Skin of body (tissue), 2 donors: ENCODE results near the genes REP15 and IPO8.

- RAMPAGE, long total RNA, result no peak
Measured at GRCh38 chr12:26878544-26879293, 45.7 kb upstream of the ITPR2 start.

GRCh38 chr12:27272080-27273379, 28.4 kb downstream of the STK38L start:
- RAMPAGE, long total RNA, result no peak

GRCh38 chr12:27276824-27277600, 32.9 kb downstream of the STK38L start:
- RAMPAGE, long total RNA, result no peak

GRCh38 chr12:27285327-27285907, 41.3 kb downstream of the STK38L start:
- RAMPAGE, long total RNA, result no peak

- RAMPAGE, long total RNA, result no peak
Measured at GRCh38 chr12:27344238-27344815, 11.7 kb downstream of the BMAL2 start.

- RAMPAGE, long total RNA, result no peak
Measured at GRCh38 chr12:27523102-27523902, 704 bp upstream of the PPFIBP1 start.

DNA sequence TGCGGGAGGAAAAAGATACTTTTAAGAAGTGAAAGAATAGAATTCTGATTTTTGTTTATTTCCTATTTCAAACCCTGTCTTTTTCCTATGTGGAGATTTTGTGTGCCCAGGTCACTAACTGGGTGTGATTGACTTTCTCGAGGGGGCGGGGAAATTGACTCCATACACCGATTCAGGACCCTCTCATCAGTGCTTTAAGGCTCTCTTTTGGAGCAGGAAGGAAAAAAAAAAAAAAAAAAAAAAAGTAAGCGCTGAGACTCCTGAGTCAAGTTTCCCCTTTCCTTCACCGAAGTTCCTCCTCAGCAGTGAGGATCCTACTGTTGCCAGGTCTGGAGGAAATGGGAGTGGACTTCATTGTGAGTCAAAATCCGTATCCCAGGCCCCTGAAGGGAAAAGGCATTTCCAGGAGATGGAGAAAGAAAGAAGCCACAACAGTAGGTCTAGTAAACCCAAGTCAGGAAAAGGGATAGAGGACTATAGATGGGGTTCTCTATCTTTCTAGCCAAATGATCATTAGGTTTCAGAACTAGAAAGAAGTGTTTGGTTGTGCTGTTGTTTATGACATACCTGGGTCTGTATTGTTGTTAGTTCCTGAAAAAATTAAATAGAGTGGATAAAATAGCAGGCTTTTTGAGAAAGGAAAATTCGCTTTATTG, 1.4 kb downstream of the PPFIBP1 start:
- RAMPAGE, long total RNA, result no peak

DNA sequence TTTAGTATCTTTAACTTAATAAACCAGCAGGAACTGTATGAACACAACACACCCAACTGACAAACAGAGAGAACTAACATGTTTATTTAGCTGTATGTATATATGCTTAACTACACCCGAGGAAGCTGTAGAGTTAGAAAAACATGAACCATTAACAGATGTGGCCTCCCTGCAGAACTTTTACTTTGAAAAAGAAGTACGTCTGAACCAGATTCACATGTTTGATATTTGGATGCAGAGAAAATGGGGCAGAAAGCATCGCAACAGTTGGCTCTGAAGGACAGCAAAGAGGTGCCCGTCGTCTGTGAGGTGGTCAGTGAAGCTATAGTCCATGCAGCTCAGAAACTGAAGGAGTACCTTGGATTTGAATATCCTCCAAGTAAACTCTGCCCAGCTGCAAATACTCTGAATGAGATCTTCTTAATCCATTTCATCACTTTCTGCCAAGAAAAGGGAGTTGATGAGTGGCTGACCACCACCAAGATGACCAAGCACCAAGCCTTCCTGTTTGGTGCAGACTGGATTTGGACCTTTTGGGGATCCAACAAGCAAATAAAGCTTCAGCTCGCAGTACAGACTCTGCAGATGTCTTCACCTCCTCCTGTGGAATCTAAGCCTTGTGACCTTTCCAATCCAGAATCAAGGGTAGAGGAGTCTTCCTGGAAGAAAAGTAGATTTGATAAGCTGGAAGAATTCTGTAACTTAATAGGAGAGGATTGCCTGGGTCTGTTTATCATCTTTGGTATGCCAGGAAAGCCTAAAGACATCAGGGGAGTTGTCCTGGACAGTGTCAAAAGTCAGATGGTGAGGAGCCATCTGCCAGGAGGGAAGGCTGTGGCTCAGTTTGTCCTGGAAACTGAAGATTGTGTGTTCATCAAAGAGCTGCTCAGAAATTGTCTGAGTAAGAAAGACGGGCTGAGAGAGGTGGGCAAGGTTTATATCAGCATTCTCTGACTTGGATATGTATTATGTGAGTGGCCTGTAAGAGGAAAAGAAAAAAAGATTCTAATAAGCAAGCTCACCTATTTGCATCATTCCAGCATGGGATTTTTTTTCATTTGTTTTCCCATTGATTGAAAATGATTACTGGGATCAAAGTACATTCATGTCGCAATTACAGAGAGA, at the start of gene REP15:
Gene REP15, plus strand, starts transcription at position 128 of the 1,125 bp plus-strand sequence.
- RAMPAGE, long total RNA, result no peak

DNA sequence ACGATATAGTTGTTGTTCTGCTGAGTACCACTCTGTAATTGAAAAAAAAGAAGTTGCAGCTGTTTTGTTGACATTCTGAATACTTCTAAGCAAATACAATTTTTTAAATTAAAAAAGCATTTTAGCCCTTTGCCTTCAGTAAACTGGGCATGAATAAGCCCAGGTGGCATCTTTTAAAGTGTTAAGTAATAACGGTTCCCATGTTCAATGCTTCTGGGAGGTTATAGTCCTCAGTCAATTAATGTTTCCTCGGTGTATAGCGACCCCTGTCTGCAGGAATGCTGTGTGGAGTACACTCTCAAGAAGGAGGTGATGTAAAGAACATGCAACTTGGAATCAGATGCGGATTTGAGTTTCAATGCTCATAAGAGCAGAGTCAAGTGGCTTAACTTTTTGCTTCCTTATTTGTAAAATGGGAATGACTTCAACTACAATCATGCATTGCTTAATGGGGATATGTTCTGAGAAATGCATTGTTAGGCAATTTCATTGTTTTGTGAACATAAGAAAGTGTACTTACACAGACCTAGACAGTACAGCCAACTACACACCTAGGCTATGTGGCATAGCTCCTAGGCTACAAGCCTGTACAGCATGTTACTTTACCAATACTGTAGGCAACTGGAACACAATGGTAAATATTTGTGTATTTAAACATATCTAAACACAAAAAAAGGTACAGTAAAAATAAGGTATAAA, 6.9 kb upstream of the MRPS35 start:
- RAMPAGE, long total RNA, result no peak

- RAMPAGE, long total RNA, result no peak
Measured at GRCh38 chr12:27779190-27779687, 794 bp upstream of the KLHL42 start.

- RAMPAGE, long total RNA, result no peak
Measured at GRCh38 chr12:27779688-27780074, 352 bp upstream of the KLHL42 start.

- RAMPAGE, long total RNA, result no peak
Measured at GRCh38 chr12:28202636-28203233, 12.5 kb downstream of the CCDC91 start.

DNA sequence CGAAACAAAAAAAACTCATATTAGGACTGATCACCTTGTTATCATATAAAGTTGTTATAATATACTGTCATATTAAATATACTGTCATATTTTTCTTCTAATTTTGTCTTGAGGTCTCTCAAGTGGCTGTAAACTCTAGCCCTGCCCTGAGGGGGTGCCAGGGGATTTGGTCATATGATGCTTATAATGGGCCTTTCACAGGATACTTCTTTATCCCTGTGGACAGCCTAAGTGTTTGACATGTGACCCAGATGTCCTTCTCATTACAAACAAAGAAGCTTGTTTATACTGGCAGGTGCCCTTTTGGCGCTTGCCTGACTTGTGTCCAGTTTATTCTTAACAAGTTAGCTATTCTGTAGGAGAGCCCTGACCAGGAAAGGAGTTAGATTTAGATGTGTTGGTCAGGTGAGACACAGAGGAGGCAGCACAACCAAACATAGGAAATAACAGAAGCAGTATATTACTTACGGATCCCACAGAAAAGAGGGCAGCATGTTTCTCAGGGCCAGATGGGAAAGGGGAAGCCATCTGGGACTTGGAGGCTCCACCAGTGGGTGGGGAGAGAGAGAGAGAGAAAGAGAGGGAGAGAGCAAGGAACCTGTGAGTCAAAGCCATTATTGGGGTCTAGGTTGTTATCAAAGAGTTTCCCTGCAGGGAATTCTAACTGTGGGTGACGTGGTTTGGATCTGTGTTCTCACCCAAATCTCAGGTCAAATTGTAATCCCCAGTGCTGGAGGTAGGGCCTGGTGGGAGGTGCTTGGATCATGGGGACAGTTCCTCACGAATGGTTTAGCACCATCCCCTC, 52.0 kb downstream of the CCDC91 start:
- RAMPAGE, long total RNA, result no peak

- RAMPAGE, long total RNA, result no peak
Measured at GRCh38 chr12:29153040-29153842, 4.2 kb downstream of the FAR2 start.

DNA sequence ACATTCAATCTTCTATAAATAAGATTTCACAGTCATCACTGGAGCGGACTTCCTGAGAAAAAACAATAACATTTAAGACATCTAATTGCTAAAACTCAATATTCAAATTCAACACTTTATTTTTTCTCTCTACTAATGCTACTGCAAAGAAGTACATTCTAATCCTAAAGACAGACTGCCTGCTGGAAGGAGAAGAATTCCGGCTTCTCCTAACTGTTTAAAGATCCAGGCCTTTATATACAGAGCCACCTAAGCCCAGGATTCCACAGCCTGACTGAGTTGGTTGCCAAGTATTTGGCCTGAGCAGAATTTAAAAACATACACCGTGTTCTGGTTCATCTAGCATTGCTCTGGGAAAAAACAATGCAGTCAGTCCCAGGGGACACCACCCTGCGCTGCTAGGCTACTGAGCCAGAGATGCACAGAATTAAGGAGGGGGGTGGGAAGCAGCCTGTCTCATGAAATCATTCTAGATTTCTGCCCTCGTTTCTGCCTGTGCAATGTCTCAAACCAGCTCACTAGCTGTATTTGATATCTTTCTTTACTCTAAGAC, 57.9 kb downstream of the TMTC1 start:
- RAMPAGE, long total RNA, result no peak

GRCh38 chr12:30692443-30693228, 3.0 kb downstream of the IPO8 start:
- RAMPAGE, long total RNA, result no peak

GRCh38 chr12:30695247-30696333, at the start of gene IPO8:
TSS of gene IPO8 (minus strand) at chr12:30695869.
- RAMPAGE, long total RNA, result no peak

- RAMPAGE, long total RNA, result no peak
Measured at GRCh38 chr12:31083759-31084135, 10.1 kb downstream of the DDX11 start.

DNA sequence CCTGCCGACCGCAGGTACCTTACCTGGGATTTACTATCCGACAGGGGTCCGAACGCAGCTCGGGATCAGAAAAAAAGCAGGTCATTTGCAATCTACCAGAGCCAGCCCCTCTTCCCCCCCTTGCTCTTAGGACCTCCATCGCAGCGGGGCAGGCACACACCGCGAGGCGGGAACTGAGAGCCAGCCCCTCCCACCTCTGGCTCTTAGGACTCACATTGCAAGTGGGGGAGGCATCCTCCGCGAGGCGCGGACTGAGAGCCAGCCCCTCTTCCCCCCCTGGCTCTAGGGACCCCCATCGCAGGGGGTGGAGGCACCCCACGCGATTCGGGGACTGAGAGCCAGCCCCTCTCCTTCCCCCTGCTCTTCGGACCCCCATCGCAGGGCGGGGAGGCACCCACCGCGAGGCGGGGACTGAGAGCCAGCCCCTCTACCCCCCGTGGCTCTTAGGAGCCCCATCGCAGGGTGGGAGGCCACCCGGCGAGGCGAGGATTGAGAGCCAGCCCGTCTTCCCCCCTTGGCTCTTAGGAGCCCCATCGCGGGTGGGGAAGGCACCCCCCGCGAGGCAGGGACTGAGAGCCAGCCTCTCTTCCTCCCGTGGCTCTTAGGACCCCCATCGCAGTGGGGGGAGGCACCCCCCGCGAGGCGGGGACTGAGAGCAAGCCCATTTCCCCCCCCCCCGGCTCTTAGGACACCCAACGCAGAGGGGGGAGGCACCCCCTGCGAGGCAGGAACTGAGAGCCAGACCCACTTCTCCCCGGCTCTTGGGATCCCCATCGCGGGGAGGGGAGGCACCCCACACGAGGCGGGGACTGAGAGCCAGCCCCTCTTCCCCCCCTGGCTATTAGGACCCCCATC, 45.5 kb downstream of the DDX11 start:
- RAMPAGE, long total RNA, result no peak

DNA sequence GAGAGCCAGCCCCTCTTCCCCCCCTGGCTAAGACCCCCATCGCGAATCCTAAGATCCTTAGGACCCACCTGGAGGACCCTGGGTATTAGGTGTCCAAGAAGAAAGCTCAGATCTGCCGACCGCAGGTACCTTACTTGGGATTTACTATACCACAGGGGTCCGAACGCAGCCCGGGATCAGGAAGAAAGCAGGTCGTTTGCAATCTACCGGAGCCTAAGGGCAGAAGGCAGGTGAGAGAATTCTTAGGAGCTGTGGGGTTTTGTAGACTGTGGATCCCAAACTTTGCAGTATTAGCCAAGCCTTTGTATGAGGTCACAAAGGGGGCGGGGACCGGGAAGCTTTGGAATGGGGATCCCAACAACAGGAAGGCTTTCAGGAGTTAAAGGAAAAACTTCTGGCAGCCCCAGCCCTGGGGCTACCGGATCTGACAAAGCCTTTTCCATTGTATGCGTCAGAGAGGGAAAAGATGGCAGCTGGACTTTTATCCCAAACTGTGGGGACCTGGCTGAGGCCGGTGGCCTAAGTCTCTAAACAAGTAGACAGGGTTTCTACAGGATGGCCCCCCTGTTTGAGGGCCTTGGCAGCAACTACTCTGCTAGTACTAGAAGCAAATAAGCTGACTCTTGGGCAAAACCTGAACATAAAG, 47.5 kb downstream of the DDX11 start:
- RAMPAGE, long total RNA, result no peak